Endothelial cell of umbilical vein (primary cell): Measurements from ENCODE around the genes IZUMO2, MYH14, POLD1, SHANK1 and GPR32.

- PRO-cap: no peak
CAGE:
- cytosol, long polyA minus RNA: no peak
- cytosol, long polyA plus RNA: no peak
- long polyA plus RNA: no peak
- nucleus, long polyA minus RNA: no peak
- nucleus, long polyA plus RNA: no peak
Measured at GRCh38 chr19:50162908-50163539, at the start of gene IZUMO2. TSS of gene IZUMO2 (minus strand) at chr19:50163281.

DNA sequence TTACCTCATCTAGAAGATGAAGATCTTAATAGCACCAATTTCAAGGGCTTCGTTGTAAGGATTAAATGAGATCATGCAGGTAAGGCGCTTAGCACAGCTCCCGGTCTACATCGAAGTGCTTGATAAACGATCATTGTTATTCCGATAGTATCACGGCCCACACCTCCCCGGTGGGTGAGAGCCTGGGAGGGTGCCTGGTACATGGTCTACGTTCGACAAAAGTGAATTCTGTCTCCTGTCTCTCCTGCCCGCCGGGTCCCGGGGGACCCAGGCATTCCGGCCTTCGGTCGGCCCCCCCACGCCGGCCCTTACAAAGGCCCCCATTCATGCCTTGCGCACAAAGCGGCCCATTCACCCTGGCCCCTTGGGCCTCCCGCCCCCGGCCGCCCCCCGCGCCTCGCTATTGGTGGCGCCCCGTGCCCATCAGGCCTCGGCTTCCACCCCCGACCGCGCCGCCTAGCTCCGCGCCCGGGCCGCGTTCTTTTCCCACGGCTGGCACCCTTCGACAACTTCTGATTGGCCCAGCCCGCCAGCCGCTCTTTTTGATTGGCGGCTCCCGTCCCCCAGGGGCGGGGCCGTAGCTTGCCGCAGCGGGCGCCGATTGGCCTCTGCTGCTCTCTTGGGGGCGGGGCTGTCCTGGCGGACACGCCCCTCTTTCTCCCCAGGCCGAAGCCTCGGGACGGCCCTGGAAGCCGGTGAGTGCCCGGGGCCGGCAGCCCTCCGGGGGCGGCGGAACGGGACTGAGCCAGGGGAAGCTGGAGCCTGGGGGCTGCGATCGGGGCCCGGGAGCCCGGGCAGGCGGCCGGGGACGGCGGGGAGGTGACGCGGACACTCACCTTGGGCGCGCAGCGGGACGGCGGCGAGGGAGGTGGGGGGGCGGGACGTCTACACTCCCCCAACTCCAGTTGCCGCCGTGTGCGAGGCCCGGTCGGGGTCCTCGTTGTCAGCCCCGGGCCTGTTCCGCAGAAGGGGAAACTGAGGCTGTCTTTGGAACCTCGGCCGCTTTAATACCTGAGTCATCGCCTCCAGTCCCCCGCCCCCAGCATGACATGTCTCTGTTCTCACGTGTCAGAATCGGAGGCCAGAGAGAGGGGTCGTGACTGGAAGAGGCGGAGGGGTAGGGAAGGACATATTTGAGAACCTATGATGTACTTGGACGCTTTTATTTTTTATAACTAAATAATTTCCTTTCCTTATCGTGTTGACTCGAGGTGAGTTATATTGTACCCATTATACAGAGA is at the start of gene MYH14:
TSS of gene MYH14 (plus strand) at position 646 of the 1,241 bp plus-strand sequence.
- PRO-cap: no peak
CAGE:
- cytosol, long polyA minus RNA: no peak
- cytosol, long polyA plus RNA: no peak
- long polyA plus RNA: no peak
- nucleus, long polyA minus RNA: no peak
- nucleus, long polyA plus RNA: no peak

DNA sequence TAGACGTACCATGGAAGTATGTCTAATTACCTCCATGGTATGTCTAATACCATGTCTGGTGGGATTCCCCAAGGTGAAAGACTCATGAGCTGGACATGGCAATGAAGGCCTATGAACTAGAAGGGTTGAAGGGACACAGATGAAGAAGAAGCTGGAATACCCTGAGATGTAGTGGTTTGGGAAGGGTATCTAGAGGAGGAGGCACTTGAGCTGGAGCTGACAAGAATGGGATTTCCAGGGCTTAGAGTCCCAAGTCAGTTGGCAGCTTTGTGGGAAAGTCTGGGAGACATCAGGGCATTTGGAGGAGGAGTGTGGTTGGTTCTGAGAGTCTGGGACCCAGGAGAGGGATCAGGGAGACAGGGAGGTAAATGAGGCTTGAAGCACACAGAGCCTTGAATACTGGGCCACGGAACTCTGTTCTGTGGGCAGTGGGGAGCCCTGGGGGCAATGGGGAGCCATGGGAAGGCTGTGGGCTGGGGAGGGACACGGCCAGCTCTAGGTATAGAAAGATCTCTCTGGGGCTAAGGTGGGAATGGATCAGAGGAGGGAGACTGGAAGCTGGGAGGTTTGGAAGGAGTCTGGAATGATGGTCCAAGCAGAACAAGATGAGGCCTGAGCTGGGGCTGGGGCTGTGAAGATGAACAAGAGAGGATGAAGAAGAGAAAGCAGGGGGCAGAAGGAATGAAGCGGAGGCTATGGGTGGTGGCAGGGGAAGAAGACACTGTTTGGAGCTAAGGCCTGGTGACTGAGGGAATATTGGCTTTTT is 24.4 kb downstream of the KCNC3 start:
- PRO-cap: no peak
CAGE:
- cytosol, long polyA minus RNA: no peak
- cytosol, long polyA plus RNA: no peak
- long polyA plus RNA: no peak
- nucleus, long polyA minus RNA: no peak
- nucleus, long polyA plus RNA: no peak

- PRO-cap: no peak
CAGE:
- cytosol, long polyA minus RNA: no peak
- cytosol, long polyA plus RNA: no peak
- long polyA plus RNA: no peak
- nucleus, long polyA minus RNA: no peak
- nucleus, long polyA plus RNA: no peak
Measured at GRCh38 chr19:50312676-50313735, 16.2 kb downstream of the KCNC3 start.

DNA sequence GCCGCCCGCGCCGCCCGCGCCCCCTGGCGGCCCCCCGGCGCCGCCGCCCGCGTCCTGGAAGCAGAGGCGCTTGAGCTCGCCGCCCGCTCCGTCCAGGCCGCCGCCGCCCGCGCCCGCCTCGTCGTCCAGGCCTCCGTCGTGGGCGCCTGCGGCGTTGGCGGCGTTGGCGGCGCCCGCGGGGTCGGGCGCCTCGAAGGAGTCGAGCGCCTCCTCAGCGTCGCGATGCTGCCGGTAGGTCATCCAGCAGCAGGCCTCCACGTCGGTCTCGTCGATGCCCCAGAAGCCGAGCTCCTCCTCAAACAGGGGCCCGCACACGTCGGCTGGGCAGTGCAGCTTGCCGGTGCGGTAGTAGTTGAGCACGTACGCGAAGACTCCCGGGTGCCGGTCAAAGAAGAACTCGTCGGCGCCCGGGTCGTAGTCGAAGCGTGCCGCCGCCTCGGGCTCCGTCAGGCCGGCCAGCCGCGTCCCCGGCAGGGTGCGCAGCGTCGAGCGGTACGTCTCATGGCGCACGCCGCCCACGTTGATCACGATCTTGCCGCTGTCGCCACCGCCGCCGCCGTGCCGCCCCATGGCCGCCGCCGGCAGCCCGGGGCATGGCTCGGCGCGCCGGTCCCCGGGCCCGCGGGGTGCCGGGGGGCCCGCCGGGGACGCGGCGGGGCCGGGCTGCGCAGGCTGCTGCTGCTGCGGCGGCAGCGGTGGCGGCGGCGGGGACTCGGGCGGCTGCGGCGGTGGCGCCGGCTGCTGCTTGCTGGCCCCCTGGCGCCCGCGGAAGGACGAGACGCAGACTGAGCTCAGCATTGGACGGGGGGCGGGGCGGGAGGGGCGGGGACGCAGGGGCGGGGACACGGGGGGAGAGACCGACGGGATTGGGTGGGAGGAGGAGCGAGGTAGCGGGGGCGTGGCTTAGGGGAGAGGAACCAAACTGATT is 628 bp downstream of the KCNC3 start:
- PRO-cap: bidirectional peak, plus-strand start outside the sequence, minus-strand start at position 787 of the sequence
CAGE:
- cytosol, long polyA minus RNA: no peak
- cytosol, long polyA plus RNA: no peak
- long polyA plus RNA: no peak
- nucleus, long polyA minus RNA: no peak
- nucleus, long polyA plus RNA: no peak

DNA sequence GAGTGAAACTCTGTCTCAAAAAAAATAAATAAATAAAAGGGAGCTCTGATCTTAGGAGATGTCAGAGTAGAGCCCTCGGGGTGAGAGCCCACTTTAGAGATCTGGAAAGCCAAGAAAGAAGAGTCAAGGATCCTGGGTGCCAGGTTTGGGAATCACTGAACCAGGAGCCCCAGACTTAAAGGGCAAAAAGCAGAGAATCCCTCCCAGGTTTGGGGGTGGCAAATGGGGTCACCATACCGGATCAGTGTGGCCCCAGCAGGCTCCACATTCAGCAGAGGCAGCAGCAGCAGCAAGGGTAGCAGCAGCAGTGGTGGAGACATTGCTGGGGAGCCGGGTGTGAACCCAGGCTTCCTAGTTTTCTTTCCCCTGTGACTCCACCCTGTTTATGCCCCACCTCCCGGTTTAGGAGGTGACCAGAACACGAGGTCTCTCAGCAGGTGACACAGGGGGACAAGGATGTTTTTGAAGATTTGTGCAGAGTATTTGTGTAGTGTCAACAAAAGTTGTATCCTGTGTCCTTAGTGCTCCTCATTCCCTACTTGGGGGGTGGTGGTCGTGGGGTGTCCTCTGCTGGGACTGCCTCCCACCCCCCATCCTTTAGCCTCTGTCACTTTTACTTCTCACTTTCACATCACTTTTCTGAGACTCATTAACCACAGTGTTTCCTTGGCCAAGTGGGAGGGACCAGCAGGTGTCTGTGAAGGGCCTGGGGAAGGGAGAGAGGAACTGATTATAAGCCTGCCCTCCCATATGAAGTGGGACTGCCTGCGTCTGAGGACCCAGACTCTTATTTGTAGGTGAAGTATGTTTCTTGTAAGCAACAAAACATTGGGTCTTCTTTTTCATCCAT is 15.5 kb upstream of the KCNC3 start:
- PRO-cap: no peak
CAGE:
- cytosol, long polyA minus RNA: no peak
- cytosol, long polyA plus RNA: no peak
- long polyA plus RNA: no peak
- nucleus, long polyA minus RNA: no peak
- nucleus, long polyA plus RNA: no peak

GRCh38 chr19:50381784-50382672 is 2.1 kb upstream of the POLD1 start:
- PRO-cap: no peak
CAGE:
- cytosol, long polyA minus RNA: no peak
- cytosol, long polyA plus RNA: no peak
- long polyA plus RNA: no peak
- nucleus, long polyA minus RNA: no peak
- nucleus, long polyA plus RNA: no peak

DNA sequence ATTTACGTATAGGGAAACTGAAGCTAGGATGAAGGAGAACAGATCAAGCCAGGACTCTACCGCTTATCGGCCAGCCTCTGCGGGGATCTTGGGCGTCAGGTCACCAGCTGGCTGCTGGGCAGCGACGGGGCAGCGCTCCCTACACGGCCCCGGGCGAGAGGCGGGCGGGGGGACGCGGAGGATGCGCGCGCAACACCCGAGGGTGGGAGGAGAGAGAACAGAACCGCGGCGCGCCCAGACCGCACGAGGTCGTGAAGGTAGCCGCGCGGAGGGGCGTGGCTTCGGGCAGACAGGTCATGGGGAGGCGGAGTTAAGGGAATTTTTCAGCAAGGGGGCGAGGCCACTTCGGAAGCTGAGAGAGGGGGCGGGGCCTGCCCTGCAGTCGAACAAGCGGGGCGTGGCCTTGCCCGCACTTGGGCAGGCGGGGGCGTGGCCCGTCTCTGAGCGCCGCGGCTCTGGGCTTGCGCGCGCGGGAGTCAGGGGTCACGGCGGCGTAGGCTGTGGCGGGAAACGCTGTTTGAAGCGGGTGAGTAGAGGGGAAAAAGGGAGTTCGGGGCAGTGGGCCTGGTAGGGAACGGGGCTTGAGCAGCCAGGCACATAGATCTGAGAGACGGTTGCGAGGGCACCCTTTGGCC is at the start of gene POLD1:
TSS of gene POLD1 (plus strand) at position 483 of the 635 bp plus-strand sequence.
- PRO-cap: bidirectional peak, plus-strand start at position 190 of the sequence, minus-strand start at position 116 of the sequence; bidirectional peak, plus-strand start at position 440 of the sequence, minus-strand start at position 253 of the sequence
CAGE:
- cytosol, long polyA minus RNA: no peak
- cytosol, long polyA plus RNA: no peak
- long polyA plus RNA: start-site peak on the plus strand centred at position 492 of the sequence, 44 bp wide, 214 and 80 reads in 2 replicates
- nucleus, long polyA minus RNA: no peak
- nucleus, long polyA plus RNA: start-site peak on the plus strand centred at position 492 of the sequence, 44 bp wide, 96 and 221 reads in 2 replicates

- PRO-cap: no peak
CAGE:
- cytosol, long polyA minus RNA: no peak
- cytosol, long polyA plus RNA: no peak
- long polyA plus RNA: no peak
- nucleus, long polyA minus RNA: no peak
- nucleus, long polyA plus RNA: no peak
Measured at GRCh38 chr19:50484306-50485172, 7.9 kb upstream of the GARIN5A start.

DNA sequence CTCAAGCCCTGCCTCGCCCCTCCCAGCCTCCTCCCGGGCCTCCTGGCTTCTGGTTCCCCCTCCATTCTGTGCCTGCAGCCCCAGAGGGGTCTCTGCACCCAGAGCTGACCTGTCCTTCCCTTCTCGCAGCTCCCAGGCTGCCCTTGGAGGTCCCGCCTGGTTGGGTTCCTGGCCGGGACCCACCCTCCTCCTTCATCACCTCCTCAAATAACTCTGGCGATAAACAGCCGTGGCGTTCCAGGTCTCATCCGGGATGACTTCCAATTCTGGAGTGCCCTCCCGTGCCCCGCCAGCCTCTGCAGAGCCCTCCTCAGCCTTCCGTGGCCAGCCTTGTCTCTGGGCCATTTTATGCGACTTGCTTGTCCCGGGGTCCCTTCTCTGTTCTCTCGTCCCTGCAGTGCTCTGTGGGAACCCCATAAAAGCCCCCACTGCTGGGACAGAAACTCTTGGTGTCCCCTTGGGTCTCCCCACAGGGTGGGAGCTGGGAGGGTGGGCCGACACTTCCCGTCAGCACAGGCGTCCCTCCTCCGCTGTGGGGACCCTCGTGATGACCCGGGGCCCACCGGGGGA is 9.2 kb downstream of the JOSD2 start:
- PRO-cap: no peak
CAGE:
- cytosol, long polyA minus RNA: no peak
- cytosol, long polyA plus RNA: no peak
- long polyA plus RNA: no peak
- nucleus, long polyA minus RNA: no peak
- nucleus, long polyA plus RNA: no peak

- PRO-cap: no peak
CAGE:
- cytosol, long polyA minus RNA: no peak
- cytosol, long polyA plus RNA: no peak
- long polyA plus RNA: no peak
- nucleus, long polyA minus RNA: no peak
- nucleus, long polyA plus RNA: no peak
Measured at GRCh38 chr19:50547344-50547801, 20.9 kb downstream of the LRRC4B start.

- PRO-cap: no peak
CAGE:
- cytosol, long polyA minus RNA: no peak
- cytosol, long polyA plus RNA: no peak
- long polyA plus RNA: no peak
- nucleus, long polyA minus RNA: no peak
- nucleus, long polyA plus RNA: no peak
Measured at GRCh38 chr19:50719547-50719929, at the start of gene SHANK1. TSS of gene SHANK1 (minus strand) at chr19:50719802.

- PRO-cap: bidirectional peak, plus-strand start at chr19:50724566, minus-strand start at chr19:50724498; bidirectional peak, plus-strand start at chr19:50725151, minus-strand start at chr19:50724795
CAGE:
- cytosol, long polyA minus RNA: no peak
- cytosol, long polyA plus RNA: no peak
- long polyA plus RNA: no peak
- nucleus, long polyA minus RNA: no peak
- nucleus, long polyA plus RNA: no peak
Measured at GRCh38 chr19:50724225-50724967, 1.2 kb downstream of the CLEC11A start.

DNA sequence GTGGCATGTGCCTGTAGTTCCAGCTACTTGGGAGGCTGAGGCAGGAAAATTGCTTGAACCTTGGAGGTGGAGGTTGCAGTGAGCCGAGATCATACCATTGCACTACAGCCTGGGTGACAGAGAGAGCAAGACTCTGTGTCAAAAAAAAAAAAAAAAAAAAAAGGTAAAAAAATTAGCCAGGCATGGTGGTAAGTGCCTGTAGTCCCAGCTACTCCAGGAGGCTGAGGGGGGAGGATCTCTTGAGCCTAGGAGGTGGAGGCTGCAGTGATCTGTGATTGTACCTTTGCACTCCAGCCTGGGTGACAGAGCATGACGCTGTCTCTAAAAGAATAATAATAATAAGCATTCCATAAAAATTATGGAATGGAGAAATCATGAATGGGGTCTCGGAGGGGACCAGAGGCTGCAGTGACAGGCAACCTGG is at the start of gene GPR32:
TSS of gene GPR32 (plus strand) at position 238 of the 424 bp plus-strand sequence.
- PRO-cap: no peak
CAGE:
- cytosol, long polyA minus RNA: no peak
- cytosol, long polyA plus RNA: no peak
- long polyA plus RNA: no peak
- nucleus, long polyA minus RNA: no peak
- nucleus, long polyA plus RNA: no peak

DNA sequence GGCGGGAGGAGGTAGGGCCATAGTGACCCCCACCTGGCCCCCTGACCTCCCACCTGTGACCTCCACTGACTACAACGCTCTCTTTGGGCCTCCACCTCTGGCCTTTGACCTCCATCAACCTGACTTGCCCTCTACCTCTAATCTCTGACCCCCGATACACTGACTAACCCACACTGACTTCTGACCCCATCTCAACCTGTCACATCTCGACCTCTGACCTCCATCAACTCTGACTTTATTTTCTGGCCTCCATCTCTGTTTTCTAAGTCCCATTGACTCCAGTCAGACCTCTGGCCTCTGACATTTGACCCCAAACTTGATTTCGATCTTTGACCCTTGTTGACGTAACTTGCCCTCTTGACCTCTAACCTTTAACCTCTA is 625 bp downstream of the ACP4 start:
- PRO-cap: no peak
CAGE:
- cytosol, long polyA minus RNA: no peak
- cytosol, long polyA plus RNA: no peak
- long polyA plus RNA: no peak
- nucleus, long polyA minus RNA: no peak
- nucleus, long polyA plus RNA: no peak

GRCh38 chr19:50820559-50821344 is 2.8 kb downstream of the KLK1 start:
- PRO-cap: no peak
CAGE:
- cytosol, long polyA minus RNA: no peak
- cytosol, long polyA plus RNA: no peak
- long polyA plus RNA: no peak
- nucleus, long polyA minus RNA: no peak
- nucleus, long polyA plus RNA: no peak

GRCh38 chr19:50826886-50827379 is 3.3 kb upstream of the KLK1 start:
- PRO-cap: no peak
CAGE:
- cytosol, long polyA minus RNA: no peak
- cytosol, long polyA plus RNA: no peak
- long polyA plus RNA: no peak
- nucleus, long polyA minus RNA: no peak
- nucleus, long polyA plus RNA: no peak

DNA sequence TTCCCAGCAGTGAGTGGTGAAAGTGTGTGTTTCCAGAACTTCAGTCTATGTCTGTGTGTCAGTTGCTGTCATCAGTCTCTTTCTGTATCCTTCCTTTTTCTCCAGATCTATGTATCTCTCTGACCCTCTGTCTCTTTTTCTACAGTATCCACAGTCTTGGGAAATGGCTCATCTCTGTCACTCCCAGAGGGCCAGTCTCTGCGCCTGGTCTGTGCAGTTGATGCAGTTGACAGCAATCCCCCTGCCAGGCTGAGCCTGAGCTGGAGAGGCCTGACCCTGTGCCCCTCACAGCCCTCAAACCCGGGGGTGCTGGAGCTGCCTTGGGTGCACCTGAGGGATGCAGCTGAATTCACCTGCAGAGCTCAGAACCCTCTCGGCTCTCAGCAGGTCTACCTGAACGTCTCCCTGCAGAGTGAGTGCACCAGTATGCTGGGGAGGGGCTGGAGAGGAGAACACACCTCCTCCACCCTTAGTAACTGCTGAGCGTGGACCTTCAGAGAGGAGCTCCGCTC is 2.2 kb downstream of the SIGLEC9 start:
- PRO-cap: no peak
CAGE:
- cytosol, long polyA minus RNA: no peak
- cytosol, long polyA plus RNA: no peak
- long polyA plus RNA: no peak
- nucleus, long polyA minus RNA: no peak
- nucleus, long polyA plus RNA: no peak

DNA sequence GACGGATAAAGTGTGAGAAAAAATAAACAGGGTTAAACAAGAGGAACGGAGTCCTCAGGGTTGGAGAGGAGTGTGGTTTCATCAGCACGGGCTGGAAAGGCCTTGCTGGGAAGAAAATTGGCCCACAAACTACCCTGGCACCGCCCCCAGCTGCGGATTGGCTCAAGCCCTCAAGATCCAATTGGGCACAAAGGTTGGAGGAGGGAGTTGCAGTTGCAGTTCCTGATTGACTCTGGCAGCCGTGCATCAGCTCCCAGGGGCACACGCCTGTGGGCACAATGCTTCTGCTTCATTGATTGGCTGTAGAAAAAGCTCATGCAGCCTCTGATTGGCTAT is 306 bp upstream of the SIGLECL1 start:
- PRO-cap: no peak
CAGE:
- cytosol, long polyA minus RNA: no peak
- cytosol, long polyA plus RNA: no peak
- long polyA plus RNA: no peak
- nucleus, long polyA minus RNA: no peak
- nucleus, long polyA plus RNA: no peak

GRCh38 chr19:51339489-51340700 is 2.0 kb downstream of the VSIG10L start:
- PRO-cap: bidirectional peak, plus-strand start at chr19:51340020, minus-strand start at chr19:51339748; bidirectional peak, plus-strand start at chr19:51340238, minus-strand start at chr19:51340173
CAGE:
- cytosol, long polyA minus RNA: no peak
- cytosol, long polyA plus RNA: no peak
- long polyA plus RNA: start-site peak on the minus strand at chr19:51339699-51339812, 6 and 12 reads in 2 replicates
- nucleus, long polyA minus RNA: no peak
- nucleus, long polyA plus RNA: start-site peak on the minus strand at chr19:51339730-51339805, 8 and 12 reads in 2 replicates